Mesenteric fat pad (tissue), 1 donor: Measurements from ENCODE around the genes WNT7B and PPARA.

DNA sequence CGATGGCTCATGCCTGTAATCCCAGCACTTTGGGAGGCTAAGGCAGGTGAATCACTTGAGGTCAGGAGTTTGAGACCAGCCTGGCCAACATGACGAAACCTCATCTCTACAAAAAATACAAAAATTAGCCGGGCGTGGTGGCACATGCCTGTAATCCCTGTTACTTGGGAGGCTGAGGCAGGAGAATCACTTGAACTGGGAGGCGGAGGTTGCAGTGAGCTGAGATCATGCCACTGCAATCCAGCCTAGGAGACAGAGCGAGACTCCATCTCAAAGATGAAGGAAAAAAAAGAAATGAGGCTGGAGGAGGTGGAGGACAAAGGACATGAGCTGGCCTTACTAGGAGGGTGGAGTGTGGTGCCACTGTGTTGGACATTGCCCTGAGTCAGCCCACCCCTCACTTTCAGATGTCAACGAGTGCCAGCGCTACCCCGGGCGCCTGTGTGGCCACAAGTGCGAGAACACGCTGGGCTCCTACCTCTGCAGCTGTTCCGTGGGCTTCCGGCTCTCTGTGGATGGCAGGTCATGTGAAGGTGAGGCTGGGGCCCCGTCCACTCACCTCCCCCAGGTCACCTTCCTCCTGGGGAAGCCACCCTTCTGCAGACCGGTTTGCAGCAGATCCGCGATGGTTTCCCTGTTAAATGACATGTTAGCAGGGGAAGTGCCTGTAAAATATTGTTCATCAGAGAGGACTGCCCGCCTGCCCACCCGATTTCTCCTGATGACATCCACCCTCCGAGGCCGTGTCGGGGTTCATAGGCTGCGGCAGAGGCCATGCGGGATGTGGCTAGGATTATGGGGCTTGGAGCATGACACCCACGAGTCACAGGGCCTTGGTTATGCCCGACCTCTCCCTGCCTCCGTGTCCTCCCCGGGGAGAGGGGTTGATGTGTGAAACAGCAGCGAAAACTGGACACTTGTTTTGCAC is 40.6 kb downstream of the FBLN1 start:
- PRO-cap = no peak

GRCh38 chr22:45576581-45576749 is 73.8 kb downstream of the FBLN1 start:
- PRO-cap = no peak

- PRO-cap = no peak
Measured at GRCh38 chr22:45576750-45577317, 74.2 kb downstream of the FBLN1 start.

- PRO-cap = no peak
Measured at GRCh38 chr22:45859173-45860240, 117.5 kb downstream of the WNT7B start.

- PRO-cap = no peak
Measured at GRCh38 chr22:45972262-45972789, 4.6 kb downstream of the WNT7B start.

GRCh38 chr22:45976889-45977725 is at the start of gene WNT7B:
Gene WNT7B, minus strand, starts transcription at chr22:45977162.
- PRO-cap = no peak

DNA sequence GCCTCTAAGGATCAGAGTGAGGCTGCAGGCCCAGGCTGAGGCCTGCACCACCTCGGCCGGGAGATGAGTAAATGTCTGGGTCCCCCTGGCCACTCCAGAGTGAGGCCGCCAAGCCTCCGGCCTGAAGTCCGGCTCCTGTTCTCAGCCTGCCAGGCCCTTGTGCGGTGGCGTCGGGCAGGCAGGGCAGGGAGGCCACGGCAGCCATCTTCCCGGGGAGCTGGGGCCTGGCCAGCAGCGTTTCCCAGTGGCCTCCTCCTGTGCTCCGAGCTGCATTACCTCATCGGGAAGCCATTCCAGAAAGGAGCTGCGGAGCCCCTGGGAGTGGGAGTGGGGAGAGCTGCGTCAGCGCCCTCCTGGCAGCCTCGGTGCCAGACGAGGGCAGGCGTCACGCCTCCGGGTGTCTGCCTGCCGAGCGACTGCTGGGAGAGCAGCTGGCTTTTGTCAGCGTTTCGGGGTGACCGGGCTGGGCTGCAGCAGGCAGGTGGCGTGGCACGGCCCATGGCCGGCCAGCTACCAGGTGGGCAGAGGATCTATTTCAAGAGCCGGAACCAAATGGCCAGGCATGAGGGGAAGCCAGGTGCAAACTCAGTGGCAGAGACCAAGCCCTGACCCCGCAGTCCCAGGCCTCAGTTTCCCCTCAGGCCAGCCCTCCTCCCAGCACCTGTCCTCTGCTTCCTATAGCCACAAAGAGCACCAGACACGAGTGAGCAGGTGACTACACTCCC is 30.9 kb upstream of the WNT7B start:
- PRO-cap = no peak

GRCh38 chr22:46058562-46059594 is 81.9 kb upstream of the WNT7B start:
- PRO-cap = no peak

- PRO-cap = no peak
Measured at GRCh38 chr22:46077464-46078098, 72.7 kb upstream of the PPARA start.

DNA sequence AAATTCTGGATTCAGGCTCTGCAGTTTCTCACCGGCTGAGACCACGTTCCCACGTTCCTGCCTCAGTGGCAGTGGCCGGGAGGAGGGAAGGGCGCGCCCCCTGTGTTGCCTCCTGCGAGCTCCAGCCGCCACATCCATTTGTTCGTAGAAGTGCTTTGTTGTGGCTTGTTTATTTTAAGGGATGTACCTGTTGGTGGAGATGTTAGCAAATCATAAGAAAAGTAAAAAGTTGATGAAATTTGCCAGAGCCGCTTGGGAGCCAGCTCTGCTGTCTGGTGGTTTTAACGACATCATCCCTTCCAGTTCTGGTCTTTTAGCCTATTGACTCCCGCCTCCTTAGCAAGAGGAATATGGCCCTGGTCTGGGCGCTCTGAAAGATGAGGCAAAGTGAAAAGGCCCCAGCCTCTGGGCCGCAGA is 66.6 kb upstream of the PPARA start:
- PRO-cap = no peak

GRCh38 chr22:46089903-46090410 is 60.4 kb upstream of the PPARA start:
- PRO-cap = no peak

- PRO-cap = no peak
Measured at GRCh38 chr22:46148351-46148946, 1.9 kb upstream of the PPARA start.

DNA sequence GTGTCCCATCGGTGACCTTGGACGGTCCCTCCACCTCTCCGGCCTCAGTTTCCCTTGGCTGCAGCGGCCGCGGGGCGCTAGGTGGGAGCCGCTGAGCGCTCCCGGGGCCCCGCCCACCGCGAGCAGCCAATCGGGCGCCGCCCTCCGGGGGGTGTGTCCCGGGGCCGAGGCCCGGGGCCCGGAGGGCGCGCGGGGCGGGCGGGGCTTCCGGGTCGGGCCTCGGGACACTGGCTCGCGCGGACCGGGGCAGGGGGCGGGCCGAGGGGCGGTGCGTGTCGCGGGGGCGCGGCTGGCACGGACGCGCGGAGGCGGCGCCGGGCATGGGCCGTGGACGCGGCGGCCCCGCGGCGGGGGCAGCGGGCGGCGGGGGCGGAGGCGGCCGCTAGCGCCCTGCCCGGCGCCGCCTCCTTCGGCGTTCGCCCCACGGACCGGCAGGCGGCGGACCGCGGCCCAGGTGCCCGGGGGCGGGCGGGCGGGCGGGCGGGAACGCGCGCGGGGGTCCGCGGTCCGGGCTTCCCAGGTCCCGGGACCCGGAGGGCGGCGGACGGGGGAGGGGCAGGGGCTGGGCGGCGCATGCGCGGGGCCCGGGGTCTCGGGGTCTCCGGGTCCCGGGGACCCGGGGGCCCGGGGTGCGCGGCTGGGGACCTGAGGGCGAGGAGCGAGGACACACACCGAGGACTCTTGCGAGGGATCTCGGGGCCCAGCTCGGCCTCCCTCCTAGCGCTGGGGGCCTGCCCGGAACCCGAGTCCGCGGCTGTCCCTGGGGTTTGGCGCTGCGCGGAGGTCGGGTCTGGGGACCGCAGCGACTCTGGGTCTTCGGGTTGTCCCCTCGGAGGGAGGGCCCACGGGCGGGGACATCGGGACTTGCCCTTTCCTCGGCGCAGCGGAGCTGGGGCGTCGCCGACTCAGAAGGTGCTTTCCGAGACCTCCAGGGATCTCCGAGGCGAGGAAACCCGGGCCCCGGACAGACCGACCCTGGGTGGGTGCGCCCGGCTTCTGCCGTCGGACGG is at the start of gene PPARA:
Gene PPARA, plus strand, starts transcription at position 328 of the 1,010 bp plus-strand sequence.
- PRO-cap = bidirectional peak, plus-strand start at position 321 of the sequence, minus-strand start at position 111 of the sequence

GRCh38 chr22:46195493-46196231 is 45.3 kb downstream of the PPARA start:
- PRO-cap = no peak

DNA sequence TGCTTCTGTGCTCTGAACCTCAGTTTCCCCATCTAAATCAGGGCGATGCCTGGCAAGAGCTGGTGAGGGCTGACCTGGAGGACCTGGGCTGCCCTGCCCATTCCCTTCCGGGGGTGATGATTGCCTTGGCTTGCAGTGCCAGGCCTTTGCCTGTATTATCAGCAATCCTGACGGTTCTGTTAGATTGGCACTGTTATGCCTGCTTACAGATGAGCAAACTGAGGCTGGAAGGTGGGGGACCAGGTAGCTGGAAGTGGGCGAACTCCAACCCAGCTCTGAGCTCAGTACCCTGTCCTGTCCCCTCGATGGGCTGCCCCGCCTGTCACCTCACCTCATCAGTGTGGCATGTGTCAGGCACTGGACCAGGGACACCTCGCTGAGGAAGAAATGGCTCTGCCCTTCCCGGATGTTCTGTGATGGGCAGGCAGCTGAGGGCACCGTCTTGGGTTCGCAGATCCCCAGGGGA is 7.7 kb upstream of the GTSE1 start:
- PRO-cap = no peak

- PRO-cap = no peak
Measured at GRCh38 chr22:46533238-46533982, 4.0 kb downstream of the CELSR1 start.

DNA sequence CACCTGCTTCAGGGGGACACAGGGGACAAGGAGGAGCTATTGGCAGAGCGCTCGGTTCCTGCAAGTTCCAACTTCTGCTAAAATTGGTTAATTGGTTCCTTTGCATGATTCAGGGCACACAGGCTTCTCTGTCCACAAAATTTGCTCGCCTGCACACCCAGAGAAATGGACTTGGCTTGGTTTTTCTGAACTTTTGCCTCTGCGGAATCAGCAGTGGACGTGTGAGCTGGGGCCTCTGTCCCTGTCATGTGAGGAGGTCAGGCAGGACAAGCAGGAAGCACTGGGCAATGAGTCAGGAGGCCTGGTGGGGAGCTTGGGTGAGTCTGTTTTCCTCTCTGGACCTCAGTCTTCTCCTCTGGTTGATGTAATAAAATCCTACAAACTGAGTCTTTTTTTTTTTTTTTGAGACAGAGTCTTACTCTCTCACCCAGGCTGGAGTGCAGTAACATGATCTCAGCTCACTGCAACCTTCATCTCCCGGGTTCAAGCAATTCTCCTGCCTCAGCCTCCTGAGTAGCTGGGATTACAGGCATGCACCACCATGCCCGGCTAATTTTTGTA is 10.5 kb upstream of the CELSR1 start:
- PRO-cap = no peak

GRCh38 chr22:46560506-46560984 is 23.1 kb upstream of the CELSR1 start:
- PRO-cap = no peak

GRCh38 chr22:46600190-46600829 is 19.9 kb upstream of the GRAMD4 start:
- PRO-cap = no peak

DNA sequence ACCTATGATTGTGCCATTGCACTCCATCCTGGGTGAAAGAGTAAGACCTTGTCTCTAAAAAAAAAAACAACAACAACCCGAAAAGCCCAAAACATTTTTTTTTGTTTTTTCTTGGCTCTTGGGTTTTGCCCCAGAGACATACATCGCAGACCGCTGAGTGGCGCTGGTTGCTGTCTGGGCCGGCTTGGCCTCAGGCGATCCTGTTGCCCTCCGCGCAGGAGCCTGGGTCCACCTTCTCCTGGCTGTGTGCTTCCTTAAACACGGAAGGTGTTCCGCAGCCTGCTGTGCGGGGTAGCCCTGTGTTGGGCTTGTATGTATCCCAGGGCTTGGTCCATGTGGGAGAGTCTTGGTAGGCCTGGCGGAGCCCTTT is 11.2 kb upstream of the GRAMD4 start:
- PRO-cap = no peak